ENCODE results near the genes LIMS3, NT5DC4 and IL1F10.

- PRO-cap, 3 experiments: no peak in any of the 3 experiments
- RAMPAGE, long total RNA: no peak
Observed at GRCh38 chr2:109699057-109699431, 84.9 kb downstream of the SOWAHC start.

- PRO-cap, 3 experiments: no peak in any of the 3 experiments
- RAMPAGE, long total RNA: no peak
Observed at GRCh38 chr2:109898446-109898960, at the start of gene LIMS3. LIMS3 (plus strand) TSS chr2:109898688.

DNA sequence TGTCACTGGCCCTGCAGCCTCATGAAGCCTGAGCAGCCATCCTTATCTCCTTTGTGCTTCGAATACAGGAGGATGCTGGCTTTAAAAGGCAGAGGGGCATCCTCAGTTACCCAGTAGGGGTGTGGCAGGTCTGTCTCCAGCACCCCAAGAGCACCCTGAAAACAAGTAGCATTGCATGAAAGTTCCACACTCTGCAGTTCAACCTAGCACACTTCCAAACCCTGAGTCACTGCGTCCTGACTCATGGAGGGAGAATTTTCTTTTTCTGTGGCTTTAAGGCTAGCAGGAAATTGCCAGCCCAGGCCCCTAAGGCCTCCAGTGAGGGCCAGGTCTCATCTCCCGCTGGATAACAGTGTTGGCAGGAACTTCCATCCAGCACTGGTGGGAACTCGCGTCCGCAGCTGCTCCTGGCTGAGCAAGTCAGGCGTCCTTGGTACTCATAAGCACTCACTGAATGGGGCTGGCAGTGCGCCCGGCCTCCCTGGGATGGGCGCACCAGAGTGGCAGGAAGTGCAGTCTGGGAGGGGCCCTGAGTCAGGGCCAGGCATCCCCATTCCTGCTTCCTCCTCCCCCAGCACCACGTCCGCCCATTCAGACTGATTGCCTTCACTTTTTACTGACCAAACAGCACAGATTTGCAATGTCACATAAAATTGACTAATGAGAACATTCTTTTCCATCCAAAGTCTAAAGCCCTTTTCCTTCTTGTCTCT lies 14.3 kb downstream of the MALL start:
- PRO-cap, 3 experiments: no peak in any of the 3 experiments
- RAMPAGE, long total RNA: no peak

DNA sequence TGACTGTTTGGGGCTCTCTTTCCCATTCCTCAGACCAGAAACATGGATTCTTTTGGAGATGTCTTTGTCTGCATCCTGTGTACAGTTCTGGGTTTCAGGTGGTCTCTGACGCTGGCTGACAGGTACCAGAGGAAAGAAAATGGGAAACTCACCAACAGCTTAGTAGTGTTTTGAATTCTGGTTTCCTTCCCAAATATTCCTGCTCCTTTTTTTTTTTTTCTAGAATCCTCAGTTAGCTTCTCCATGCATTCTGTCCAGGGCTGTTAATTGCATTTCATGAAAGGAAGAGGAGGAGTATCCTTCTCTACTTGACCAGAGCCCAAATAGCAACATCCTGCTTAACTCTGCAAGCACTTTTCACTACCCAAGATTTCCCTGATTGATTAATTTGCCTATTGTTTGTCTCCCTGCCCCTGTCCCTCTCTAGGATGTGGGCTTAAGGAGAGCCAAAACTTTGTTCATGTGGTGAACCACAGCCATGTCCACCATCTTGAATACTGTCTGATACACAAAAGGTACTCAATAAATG lies 2.3 kb upstream of the MALL start:
- PRO-cap, 3 experiments: no peak in any of the 3 experiments
- RAMPAGE, long total RNA: no peak

DNA sequence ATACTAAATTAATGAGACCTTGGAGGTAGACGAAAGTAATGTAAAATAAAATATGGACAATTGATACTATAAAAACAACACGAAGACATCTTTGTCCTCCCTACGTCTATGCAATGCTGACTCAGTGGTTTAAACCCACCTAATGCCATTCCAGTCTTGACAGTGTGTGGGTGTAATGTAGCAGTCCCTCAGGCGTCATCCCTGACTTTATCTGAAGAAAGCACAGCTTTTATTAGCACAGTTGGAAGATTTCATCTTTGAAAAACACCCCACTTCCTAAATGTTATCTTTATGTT lies 34.0 kb upstream of the MALL start:
- PRO-cap, 3 experiments: peak in 2 of 3 experiments; most common minus-strand start position 115 of the sequence (in 2)
- RAMPAGE, long total RNA: no peak

GRCh38 chr2:110371559-110371855 lies 101.1 kb downstream of the LIMS4 start:
- PRO-cap, 3 experiments: no peak in any of the 3 experiments
- RAMPAGE, long total RNA: no peak

DNA sequence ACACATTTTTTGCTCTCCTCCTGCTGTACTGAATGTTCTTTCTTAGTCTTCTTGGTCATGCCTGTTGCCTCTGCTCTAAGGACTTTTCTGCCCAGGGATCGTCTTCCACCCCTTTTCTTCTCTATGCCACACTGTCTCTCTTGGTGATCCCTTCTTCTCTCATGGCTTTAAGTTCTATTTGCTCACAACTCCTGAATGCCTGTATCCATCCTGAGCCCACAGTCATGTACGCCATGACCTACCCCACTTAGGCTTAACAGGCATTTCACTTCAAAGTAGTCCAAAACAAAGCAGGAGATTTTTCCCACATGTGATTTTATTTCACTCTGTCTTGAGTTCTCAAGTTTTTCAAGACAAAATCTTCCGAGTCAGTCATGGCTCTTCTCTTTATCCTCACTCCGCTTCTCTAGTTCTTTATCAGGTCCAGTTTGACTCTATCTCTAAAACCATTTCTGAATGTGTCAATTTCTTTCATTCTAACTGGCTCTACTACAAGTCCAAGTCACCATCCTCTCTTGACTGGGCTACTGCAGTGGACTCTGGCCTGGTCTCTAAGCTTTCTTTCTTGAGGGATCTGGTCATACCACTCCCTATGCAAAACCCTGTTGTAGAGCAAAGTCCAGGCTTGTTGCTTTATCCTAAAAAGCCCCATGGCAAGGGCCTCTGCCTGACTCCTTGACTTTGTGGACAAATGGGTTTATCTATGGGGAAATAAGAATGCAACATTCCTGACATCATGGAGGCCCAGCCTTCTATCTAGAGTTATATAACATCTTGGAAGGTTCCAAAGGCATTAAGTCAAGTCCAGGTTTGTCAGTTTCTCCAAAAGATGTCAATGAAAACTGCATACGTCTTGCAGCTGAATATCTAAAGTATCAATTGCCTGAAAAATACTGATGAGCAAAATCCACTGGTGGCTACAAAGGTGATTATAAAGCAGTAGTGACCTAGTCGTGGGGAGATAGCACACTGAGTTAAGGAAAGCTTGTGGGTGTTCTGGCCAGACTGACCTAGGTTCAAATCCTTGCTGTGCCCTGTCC lies 87.1 kb downstream of the BCL2L11 start:
- PRO-cap, 3 experiments: no peak in any of the 3 experiments
- RAMPAGE, long total RNA: no peak

GRCh38 chr2:111219091-111219952 lies 98.6 kb downstream of the BCL2L11 start:
- PRO-cap, 3 experiments: no peak in any of the 3 experiments
- RAMPAGE, long total RNA: no peak

DNA sequence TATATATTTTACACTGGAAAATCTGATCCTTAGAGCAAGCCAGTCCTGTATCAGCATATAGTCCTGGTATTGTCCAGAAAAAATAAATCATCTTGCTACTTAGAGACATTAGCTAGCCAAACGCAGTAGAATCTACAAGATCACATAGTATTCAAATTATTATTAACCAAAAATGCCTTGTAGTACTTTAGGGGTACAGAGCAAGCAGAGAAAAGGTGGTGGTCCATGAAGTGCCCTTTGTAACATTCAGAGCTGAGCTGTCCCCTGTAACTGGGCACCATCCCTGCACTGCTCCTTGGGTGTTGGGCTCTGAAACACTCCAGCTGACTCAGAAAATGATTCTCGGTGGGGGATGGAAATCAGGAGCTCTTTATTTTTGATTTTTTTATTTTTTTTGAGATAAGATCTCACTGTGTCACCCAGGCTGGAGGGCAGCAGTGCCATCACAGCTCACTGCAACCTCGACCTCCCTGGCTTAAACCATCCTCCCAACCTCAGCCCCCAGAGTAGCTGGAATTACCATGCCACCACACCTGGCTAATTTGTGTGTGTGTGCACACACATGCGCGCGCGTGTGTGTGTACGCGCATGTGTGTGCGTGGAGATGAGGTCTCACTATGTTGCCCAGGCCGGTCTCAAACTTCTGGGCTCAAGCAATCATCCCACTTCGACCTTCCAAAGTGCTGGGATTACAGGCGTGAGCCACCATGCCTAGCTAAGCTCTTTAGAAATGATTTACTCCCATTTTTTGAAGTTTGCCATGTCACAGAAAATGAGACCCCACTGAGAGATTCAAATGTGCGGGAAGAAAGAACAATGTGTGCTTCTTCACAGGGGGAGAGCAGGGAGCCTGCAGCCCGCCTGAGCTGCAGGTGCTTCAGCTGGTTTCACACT lies 342.7 kb downstream of the BCL2L11 start:
- PRO-cap, 3 experiments: no peak in any of the 3 experiments
- RAMPAGE, long total RNA: no peak

GRCh38 chr2:112063533-112064522 lies 8.8 kb downstream of the TMEM87B start:
- PRO-cap, 3 experiments: no peak in any of the 3 experiments
- RAMPAGE, long total RNA: no peak

GRCh38 chr2:112187307-112188464 lies 49.5 kb downstream of the FBLN7 start:
- PRO-cap, 3 experiments: no peak in any of the 3 experiments
- RAMPAGE, long total RNA: no peak

DNA sequence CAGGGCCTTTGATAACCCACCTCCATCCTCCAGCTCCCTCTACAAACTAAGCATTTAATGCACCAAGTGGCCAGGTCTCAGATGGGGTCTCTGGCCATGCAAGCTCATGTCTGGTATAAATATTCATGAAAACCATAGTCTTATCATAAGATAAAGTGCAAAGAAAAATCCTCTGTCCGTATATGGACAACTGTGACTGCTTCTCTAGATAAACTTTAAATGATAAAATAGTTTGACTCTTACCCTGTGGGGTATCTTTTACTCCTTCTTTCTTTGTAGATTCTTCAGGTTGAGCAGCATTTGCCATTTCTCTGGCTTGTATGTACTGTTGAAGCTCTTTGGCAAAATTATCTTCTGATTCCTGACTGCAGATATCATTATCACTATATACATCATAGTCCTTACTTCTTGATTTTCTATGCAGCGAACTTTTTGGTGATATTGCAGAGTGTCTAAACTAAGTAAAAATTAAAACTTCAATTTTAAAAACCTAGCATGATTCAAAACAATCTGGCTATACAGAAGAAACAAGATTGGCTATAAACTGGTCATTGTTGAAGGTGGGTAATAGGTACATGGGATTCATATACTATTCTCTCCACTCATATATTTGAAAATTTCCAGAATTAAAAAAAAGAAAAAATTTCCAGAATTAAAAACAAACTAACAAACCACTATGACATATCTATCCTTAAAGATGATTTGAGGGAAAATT lies 16.6 kb downstream of the ZC3H8 start:
- PRO-cap, 3 experiments: no peak in any of the 3 experiments
- RAMPAGE, long total RNA: no peak

- PRO-cap, 3 experiments: no peak in any of the 3 experiments
- RAMPAGE, long total RNA: no peak
Observed at GRCh38 chr2:112640364-112641340, 5.1 kb upstream of the SLC20A1 start.

DNA sequence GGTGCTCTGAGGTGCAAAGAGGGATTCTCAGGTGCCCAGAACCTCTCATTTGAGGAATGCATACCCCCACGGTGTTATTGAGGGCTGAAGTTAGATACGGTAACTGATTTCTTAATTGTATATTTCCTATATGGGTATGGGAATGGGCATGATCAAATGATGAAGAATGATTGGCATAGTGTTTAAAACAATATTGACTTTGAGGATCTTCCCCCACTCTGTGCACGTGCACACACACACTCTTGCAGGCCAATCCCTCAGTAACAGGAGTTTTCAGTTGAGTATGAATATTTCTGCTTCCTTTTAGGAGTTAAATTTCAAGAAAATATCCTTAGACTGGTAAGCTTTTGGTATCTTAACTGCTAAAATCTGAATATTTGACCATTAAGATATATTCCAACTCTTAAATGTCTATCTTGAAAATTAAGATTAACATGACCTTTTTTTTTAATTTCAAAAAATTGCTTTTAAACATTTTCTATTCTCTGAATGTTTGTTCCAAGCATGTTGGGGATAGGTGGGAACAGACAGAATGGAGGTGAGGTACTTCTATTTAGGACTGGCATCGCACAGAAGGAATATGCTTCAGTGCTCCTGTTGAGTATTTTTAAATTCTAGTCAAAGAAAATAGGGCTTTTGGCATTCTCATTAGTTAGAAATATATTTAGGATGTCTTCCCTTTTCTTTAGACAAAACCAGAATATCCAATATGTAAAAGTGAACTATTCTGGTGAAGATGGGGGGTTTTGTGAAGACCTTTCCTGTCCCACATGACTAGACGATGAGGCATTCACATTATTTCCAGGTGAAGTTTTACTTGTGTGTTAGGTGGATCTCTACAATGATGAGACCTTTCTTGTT lies 3.6 kb downstream of the SLC20A1 start:
- PRO-cap, 3 experiments: no peak in any of the 3 experiments
- RAMPAGE, long total RNA: no peak

DNA sequence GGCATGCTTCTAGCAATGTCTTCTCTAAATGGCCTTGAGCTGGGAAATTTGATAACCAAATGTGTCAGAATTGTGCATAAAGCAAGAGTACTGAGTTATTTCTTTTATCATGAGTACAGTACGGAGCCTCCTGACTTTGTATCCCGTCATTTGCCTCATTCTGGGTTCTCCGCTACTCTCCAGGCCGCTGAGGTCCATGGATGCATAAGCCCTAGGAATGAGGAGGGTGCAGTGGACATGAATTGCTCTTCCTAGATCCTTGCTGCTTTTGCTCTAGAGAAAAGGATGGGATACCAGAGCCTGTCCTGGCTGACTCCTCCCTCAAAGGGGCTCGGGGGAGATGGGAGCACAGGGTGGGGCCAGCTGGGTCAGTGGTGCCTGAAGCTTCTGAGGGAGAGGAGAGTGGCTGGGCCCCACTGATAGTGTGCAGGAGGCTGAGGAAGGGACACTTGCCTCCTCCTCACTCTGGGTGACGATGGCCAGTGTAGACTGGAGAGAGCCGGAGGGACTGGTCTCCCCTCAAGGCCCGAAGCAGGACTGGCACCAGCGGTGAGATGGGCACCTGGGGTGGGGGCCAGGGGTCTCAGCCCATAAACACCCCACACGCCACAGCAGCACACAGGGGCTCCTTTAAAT lies at the start of gene NT5DC4:
NT5DC4 (plus strand) TSS at position 416 of the 636 bp plus-strand sequence.
- PRO-cap, 3 experiments: no peak in any of the 3 experiments
- RAMPAGE, long total RNA: no peak

DNA sequence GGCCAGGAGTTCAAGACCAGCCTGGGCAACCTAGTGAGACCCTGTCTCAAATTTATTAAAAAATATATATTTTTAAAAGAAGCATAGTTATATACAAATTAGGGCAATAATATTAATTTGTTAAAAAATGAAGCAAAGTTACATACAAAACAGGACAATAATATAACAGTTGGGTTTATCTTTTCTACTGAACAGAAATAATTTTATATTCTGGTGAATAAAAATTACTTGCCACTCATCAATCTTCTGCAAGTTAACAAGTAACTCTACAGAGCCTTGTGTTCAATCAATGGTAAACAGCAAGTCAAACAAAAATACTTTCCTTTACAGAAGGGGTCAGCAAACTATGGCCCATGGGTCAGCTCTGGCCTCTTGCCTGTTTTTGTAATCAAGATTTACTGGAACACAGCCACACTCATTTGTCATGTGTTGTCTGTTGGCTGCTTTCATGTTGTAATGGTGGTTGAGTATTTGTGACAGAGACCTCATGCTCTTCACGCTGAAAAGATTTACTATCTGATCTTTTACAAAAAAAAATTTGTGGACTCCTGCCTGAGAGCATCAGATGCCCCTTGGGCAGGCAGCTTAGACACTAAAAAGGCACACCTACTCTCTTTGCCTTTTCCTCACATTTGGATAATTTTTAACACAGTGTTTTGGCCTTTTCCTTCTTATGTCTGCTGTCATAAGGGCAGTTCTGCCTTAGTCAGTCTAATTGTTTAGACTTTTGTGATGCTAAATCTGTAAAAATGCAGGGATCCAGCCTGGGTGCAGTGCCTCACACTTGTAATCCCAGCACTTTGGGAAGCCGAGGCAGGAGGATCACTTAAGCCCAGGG lies 18.5 kb downstream of the IL1B start:
- PRO-cap, 3 experiments: no peak in any of the 3 experiments
- RAMPAGE, long total RNA: no peak

DNA sequence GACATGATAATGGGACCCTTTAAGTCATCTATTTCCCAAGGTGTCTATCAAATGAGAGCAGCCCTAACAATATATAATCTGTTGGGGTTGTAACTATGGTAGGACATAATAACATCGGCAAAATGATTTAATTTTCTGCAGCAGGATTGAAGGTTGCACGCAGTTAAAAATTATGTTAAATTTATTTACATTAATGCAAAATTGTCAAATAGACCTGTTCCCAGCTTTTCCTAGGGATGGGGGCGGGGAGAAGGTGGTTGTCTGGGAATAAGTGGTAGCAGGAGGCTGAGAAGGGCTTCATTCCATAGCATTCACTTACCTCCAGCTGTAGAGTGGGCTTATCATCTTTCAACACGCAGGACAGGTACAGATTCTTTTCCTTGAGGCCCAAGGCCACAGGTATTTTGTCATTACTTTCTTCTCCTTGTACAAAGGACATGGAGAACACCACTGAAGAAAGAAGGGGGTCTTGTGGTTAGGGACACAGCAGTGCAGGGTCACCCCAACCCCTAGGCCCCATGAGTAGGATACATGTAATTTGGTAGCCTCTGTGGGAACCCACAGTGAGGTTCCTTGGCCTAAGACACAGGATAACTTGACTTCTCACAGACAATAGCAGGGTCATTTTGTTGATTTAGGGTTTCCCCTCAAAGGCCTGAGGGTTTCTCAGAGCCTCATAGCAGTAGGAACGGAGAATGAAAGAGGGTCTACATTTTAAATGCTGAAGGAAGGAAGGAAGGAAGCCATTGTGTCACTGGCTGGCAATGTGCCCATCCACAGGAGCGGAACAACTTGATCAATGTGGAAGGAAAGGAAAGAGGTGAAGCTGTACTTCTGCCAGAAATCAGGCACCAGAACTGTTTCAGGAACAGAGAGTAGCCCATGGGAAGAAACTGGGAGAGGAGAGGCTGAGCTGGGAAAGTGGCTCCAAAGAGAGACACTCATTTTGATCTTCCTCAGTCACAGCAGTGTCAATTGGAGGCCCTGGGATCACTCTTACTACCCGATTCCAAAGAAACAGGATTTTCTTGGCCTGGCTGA lies 5.3 kb downstream of the IL1B start:
- PRO-cap, 3 experiments: no peak in any of the 3 experiments
- RAMPAGE, long total RNA: no peak

DNA sequence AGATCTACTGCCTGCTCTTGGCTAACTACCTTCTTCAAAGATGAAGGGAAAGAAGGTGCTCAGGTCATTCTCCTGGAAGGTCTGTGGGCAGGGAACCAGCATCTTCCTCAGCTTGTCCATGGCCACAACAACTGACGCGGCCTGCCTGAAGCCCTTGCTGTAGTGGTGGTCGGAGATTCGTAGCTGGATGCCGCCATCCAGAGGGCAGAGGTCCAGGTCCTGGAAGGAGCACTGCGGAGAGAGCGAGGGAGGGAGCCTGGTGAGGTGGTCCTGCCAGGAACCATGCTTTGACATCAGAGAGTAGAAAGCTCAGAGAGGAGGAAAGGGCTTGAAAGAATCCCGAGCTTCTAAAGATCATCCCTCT lies 3.3 kb downstream of the IL1B start:
- PRO-cap, 3 experiments: no peak in any of the 3 experiments
- RAMPAGE, long total RNA: no peak

DNA sequence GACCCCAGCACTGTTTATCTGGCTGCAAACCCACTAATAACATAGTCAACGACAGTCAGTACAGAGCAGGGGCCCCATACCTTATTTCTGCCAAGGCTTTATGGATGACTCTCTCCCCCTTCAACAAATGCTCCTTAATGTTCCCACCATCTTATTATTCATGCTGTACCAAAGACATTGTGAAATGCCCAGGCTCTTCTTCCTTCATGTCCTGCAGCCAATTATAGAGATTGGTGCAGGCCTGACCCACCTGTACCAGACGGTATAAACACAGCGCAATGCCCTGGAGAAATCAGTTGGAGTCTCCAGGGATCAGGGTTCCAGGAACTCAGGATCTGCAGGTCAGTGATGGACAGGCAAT lies at the start of gene IL1F10:
IL1F10 (plus strand) TSS at position 295 of the 361 bp plus-strand sequence.
- PRO-cap, 3 experiments: no peak in any of the 3 experiments
- RAMPAGE, long total RNA: no peak

DNA sequence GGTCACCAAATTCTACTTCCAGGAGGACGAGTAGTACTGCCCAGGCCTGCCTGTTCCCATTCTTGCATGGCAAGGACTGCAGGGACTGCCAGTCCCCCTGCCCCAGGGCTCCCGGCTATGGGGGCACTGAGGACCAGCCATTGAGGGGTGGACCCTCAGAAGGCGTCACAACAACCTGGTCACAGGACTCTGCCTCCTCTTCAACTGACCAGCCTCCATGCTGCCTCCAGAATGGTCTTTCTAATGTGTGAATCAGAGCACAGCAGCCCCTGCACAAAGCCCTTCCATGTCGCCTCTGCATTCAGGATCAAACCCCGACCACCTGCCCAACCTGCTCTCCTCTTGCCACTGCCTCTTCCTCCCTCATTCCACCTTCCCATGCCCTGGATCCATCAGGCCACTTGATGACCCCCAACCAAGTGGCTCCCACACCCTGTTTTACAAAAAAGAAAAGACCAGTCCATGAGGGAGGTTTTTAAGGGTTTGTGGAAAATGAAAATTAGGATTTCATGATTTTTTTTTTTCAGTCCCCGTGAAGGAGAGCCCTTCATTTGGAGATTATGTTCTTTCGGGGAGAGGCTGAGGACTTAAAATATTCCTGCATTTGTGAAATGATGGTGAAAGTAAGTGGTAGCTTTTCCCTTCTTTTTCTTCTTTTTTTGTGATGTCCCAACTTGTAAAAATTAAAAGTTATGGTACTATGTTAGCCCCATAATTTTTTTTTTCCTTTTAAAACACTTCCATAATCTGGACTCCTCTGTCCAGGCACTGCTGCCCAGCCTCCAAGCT lies 5.6 kb downstream of the IL1RN start:
- PRO-cap, 3 experiments: no peak in any of the 3 experiments
- RAMPAGE, long total RNA: no peak

Data from cerebellum (tissue), 5 donors.